ENCODE results near the genes SLC27A4 and DOLPP1.

GRCh38 chr9:128211511-128212248 is 8.5 kb downstream of the DNM1 start:
- PRO-cap: no peak

DNA sequence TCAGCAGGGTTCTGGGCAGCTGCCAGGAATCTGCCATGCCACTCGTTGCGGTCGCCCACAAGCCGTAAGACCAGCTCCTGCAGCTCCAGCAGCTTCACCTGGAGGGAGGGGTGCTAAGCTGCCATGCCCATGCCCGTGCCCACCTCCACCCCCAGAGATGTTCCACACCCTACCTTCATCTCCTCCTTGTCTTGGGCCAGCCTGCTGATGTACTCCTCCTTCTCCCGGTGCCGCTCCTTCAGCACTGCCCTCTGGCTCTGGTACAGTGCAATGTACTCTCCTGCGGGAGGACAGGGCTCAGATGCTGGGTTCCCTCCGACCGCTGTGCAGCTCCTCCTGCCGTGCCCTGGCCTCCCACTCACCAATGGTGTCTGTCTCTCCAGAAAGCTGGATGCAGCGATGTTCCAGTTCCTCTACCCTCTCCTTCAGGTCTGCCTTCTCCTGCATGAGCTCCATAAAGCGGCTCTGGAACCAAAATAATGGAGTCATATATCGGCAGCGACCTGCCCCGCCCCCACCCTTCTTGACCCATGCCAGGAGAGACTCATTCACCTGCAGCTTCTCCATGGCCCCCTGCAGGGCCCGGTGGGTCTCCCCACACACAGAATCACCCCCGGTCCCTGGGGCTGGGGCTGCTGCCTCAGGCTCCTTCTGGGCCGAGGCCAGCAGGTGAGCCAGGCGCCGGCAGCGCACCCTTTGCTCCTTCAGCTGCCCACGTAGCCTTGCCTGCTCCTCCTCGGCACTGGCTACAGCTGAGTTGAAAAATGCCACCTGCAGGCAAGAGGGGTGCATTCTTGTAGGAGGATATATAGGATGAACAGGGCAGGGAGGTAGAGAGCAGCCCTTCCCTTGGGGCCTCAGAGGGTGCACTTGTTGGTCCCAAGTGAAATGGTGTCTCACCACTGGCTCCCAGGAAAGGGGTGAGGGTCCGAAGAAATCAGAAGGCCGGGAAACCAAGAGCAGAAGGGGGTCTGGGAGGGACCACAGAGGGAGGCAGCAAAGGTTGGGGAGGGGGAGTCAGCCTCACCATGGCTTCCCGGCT is 18.1 kb downstream of the GOLGA2 start:
- PRO-cap: no peak

DNA sequence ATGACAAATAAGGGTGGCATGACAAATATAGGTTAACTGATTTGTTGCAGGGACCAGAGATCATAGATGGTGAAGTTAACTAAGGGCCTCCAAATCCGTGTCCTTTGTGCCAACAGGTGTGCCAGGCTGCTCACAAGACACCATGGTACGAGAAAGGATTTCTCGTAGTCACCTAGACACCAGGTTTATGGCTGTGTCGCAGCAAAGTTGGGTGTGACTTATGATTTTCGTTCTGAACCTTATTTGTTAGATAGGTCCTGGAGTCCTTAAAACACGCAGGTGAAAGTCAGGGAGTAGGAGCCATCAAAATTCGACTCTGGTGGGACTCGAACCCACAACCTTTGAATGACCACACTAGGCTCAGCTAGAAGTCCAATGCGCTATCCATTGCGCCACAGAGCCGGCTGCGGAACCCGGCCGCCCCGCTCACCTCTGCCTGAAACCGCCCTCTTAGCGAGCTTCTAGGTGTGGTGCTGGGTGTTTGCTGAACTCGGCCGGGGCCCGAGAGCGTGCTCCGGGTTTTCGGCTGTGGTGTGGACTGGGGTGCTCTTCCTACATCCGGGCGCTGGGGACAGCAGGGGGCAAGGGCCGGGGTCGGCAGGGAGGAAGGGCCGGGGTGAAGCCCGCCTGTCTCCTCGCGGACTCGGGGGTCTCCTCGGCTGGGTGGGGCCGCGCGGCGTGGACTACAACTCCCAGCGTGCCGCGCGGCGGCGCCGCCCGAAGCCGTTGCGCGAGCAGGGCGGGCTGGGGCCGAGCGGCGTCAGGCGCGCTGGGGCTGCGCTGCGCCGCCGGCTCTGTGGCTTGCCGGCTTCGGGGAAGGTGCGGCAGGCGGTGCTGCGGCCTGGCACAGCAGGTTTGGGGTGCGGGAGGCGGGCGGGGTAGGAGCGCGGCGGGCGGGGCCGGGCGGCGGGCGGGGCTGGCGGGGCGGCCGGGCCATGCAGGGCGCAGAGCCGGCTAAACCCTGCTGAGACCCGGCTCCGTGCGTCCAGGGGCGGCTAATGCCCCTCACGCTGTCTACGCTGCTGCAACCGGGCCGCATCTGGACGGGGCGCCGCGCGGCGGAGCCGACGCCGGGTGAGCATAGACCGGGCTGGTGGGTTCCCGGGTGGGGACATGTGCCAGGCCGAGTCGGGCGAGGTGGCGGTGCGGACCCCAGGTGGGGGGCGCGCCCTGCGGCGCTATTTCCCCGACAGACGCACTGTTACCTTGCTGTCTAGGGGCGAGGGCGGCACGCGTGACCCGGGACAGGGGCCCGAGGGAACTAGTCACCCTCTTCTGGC is at the start of gene SLC27A4:
TSS of gene SLC27A4 (plus strand) at position 763 of the 1,280 bp plus-strand sequence.
- PRO-cap: no peak

GRCh38 chr9:128522506-128522899 is 18.0 kb downstream of the GLE1 start:
- PRO-cap: no peak

DNA sequence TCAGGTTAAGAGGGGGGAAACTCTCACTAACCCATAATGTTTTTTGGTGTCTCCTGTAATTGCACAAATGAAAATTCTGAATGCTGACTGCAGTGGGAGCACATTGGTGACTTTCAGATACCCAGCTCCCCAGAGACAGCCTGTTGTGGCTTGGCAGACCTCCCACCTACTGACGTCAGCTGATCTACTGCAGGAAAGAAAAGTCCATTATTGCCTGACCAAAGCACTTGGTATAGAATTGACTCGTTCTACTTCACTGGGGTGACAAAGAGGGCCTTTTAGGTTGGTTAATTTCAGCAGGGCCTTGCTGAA is 6.5 kb downstream of the SPTAN1 start:
- PRO-cap: no peak

- PRO-cap: no peak
Measured at GRCh38 chr9:128770050-128770782, 1.5 kb downstream of the ZER1 start.

DNA sequence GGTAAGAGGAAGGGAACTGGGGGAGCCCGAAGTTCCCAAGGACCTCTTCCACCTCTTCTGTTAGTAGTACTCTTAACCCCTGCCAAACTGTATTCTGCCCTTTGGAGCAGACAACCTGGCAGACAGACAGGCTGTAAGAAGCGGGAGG is 1.2 kb downstream of the LRRC8A start:
- PRO-cap: no peak

DNA sequence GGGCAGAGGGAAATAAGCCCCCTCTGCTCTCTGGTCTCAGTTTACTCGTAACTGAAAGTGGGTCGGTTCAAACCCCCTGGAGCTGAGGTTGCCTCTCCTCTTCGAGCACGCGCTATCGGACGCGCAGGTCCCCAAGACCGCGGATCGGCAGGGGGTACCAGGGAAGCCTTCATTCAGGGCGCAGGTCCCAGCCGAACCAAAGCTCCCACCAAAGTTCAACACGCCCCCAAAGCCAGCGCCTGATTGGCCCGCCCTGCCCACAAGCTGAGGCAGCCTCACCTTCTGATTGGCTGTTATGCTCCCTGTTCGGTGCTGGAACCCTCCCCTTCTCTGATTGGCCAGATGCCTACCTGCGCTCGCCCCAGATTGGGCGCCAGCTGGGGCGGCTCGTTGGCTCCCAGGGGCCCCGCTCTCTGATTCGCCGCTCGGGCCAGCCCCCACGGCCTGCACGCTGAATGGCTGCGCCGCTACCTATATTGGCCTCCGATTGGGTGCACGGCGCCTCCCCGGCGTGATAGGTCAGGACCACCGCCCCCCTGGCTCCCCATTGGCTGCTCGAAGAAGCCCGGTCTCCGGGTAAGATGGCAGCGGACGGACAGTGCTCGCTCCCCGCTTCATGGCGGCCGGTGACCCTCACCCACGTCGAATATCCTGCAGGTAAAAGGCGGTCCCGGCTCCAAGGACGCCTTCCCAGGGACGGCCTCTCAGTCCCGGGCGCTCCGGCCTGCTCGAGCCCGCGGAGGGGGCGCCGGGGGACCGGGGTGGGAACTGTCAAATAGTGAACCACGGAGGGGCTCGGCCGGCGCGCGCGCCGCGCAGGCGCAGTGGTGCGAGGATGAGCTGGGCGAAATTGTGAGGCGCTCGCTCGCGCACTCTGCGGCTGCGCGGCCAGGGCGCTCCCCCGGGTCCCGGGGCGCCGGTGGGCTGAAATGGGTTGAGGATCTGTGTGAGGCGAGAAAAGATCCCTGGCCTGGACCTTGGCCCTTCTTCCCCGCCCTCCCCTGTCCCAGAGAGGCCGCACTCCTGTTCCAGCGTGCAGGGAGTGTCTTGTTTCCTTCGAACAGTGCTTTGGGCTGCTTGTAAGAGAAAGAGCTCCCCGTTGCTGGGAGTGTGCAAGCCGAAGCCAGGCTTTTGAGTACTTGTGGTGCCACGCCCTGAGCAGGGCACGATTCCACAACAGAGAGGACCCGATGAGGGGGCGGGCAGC is at the start of gene DOLPP1:
TSS of gene DOLPP1 (plus strand) at position 561 of the 1,207 bp plus-strand sequence.
- PRO-cap: unidirectional peak, plus-strand start at position 561 of the sequence

GRCh38 chr9:129176607-129177384 is 1.3 kb downstream of the IER5L start:
- PRO-cap: no peak

GRCh38 chr9:129183941-129184412 is 5.9 kb upstream of the IER5L start:
- PRO-cap: no peak

DNA sequence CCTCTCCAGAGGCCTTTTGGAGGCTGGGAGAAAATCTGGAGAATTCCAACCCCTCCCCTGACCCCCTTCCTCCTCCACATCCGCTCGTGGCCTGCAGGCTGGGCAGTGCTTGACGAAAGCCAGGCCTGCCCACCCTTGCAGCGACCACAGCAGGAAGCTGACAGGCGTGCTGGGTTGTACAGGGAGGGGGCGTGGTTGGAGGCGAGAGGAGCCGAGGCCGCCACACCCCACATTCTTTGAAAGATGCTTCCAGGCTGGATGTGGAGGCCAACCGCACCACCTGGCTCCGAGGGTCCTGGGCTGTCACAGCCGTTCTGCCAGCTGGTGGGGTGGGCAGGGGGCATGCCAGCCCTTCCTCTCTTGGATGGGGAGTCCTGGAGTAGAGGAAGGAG is 47.8 kb upstream of the IER5L start:
- PRO-cap: no peak

DNA sequence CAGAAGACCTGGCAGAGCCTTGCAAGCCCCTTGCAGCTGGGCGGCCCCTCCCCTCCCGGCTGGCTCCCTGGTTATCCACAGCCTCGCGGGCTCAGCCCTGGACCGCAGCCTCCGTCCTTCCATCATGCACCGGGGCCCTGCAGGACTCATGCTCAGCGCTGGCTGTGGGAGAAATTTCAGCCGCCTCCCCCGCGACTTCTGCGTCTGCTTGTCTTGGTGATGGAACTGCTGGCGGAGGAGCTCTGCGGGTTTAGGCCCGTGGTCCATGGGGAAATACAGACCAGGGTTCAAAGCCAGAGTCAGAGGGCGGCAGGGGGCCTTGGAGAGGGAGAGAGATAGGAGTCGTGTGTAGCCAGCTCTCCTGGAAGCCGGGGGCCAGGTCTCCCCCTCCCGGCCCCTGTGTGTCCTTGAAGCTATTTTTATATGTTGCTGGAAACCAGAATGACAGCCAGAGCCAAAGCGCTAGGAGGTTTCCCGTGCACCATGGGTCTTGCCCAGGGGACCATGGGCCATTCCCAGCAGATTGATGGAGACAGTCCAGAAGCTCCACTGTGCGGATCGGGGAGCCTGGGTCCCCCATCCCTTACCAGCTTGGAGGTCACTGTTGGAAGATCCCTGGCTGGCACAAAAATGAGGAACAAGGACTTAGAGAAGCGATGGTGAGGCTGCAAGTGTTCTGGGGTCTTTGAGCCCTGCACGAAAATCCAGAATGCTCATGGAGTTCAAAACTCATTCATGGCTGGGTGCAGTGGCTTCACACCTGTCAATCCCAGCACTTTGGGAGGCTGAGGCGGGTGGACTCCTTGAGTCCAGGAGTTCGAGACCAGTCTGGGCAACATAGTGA is 76.1 kb upstream of the IER5L start:
- PRO-cap: no peak

DNA sequence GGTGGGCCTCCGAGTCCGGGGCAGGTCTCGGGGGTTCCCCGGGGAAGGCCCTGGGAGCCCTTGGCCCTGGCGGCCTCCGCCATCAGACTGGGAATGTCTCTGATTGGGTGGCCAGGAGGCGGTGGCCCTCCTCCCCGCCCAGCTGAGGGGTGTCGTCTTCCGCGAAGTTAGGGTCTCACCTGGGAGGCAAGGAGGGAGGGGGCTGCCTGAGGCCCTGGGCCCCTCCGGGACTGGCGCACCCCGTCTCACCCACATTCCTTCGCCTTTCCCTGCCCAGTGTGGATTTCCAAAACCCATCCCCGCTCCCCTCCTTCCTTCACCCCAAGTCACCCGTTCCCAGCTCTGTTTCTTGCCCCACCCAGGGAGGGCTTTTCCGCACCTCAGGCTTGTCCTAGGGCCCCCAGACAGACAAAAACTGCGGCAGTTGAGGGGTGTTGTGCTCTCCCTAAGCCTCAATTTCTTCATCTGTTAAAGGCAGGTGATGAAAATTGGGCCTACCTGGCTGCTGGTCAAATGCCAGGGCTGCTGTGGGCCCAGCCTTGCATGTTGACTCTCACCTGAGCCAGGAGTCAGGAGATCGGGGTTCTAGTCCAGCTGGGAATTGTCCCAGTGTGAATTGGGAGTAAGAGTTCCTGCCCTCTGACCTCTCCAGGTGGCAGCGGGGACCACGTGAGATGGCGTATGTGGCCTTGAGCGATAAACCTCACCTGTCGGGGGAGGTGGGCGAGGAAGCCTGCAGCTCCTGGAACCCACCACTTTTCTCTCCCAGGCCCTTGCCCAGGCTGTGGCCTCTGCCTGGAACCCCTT is 143.3 kb upstream of the IER5L start:
- PRO-cap: no peak

- PRO-cap: no peak
Measured at GRCh38 chr9:129336410-129337395, 158.6 kb upstream of the IER5L start.

GRCh38 chr9:129442763-129443423 is 178.0 kb downstream of the C9orf50 start:
- PRO-cap: no peak

- PRO-cap: no peak
Measured at GRCh38 chr9:129487301-129487648, 133.6 kb downstream of the C9orf50 start.

GRCh38 chr9:129490560-129490963 is 130.3 kb downstream of the C9orf50 start:
- PRO-cap: no peak

DNA sequence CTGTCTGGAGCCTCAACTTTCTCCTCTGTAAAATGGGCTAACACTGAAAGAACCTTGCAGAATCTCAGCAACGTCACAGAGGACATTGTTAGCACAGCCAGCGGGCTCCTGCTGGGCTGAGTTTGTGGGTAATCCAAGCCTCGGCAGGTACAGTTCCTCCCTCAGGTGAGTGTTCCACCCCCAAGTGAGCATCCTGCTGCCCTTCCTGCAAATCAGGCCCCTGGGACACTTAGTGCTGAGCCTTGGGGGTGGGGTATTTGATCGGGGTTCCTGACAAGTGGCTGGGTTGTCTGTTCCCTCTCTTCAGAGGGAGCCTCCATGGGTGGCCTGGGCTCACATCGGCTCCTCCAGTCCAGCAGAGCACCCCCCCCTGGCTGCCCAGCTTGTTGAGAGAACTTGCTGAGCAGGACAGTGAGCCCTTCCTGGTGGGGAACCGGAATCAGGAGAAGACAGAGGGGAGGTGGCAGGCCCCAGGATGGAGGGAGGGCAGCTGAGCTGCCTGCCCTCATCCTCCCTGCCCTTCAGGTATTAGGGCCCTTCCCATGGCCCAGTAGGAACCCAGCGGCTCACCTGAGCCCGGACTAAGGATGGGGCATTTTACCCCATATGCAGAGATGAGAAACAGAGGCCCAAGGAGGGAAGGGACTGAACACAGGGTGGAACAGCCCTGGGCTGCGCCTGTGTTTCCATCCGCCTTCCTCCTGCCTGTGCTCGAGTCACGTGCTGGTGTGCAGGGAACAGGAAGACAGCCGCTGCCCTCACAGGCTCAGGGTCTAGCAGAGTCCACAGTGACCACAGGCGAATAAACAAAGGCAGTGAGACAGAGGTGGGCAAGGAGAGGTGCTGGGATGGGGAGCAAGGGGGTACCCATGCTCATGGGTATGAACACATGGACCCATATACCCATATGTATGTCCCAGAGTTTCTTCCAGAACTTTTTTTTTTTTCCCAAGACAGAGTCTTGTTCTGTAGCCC is 129.7 kb downstream of the C9orf50 start:
- PRO-cap: no peak

DNA sequence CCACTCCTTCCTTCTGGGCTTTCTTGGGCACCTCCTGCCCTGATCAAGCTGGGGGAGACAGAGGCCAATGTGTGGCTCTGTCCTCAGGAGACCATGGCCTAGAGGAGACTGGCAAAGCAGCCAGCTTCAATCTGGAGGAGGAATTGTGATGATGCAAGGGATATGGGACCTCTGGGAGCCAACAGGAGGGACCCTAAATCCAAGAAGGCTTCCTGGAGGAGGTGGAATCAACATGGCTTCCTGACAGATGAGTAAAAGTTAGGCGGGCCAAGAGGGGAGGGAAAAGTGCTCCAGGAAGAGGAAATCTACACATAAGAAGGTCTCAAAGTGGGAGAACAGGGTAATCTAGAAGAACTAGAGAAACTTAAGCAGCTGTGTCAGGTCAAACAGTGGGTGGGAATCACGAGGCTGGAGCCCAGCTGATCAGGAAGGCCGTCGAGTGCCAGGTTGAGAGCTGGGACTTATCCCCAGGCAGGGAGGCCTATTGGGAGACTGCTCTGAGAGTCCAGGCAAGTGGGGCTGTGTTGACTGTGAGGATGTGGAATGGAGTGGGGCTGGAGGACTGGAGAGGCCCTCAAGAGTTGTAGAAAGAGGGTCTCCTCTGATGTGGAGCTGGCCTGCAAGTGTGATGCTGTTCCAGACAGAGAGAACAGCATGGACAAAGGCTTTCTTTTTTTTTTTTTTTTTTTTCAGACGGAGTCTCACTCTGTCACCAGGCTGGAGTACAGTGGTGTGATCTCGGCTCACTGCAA is 119.0 kb downstream of the C9orf50 start:
- PRO-cap: no peak

DNA sequence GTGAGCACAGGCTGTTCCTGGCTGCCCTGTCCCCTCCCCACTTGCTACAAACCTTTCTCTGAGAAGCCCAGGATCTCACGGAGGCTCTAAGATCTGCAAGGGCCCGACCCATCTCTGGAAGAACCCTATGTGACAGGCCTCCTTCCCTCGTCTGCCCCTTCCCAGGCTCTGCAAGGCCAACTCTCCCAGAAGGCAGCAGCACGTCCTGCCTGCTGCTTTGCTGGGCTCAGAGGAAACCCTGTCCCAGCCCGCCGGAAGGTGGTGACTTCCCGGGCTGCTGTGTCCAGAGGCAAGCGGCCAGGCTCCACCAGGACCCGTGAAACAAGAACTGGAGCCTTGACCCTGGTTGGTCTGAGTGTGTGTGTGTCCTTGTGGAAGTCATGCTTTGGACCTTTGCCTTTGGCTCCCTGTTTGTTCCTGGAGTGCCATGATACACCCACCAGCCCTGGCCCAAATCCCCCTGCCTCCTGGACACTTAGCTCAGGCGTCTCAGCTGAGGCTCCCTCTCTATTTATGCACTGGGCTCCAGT is 72.4 kb downstream of the C9orf50 start:
- PRO-cap: no peak